Left cardiac atrium (tissue), 1 donor: ENCODE measurements around a stretch of chr17.

- PRO-cap, result no peak
These were observed 27.3 kb downstream of the TMEM235 start for GRCh38 chr17:78258592-78259179.

DNA sequence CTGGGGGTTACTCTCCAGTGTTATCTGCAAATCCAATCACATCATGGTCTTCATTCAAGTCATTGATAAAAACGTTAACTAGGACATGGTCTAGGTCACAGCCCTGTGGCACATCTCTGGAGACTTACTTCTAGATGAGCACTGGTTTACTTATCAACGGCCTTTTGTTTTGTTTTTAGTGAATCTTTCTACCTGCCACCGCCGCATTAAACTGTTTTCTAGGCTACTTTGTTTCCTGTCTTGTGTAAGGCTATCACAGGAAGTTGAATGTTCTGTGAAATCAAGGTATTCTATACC is 27.0 kb downstream of the SOCS3 start:
- PRO-cap, result no peak

DNA sequence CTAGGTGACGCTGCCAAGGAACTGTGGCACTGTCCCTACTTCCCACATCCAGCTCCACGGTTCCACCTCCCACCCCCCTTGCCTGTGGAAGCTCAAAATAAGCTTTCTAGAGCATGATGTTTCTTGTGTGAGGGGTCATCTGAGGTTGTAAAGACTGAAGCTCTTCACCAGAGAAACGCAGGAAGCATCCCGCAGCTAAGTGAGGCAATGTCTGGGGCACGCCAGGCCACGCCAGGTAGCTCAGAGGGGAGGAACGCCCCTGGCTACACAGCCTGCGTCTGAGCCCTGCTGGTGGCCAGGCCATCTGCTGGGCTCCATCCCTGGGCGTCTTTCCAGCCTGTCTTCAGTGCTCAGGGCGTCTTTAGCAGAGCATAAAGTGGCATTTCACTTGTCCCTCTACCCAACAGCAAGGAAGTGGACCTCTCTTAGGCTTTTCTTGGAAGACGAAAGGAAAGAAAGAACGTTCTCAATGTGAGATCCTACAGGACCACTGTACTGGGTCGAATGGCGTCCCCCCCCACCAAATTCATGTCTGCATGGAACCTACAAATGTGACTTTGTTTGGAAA is 15.2 kb downstream of the SOCS3 start:
- PRO-cap, result no peak

DNA sequence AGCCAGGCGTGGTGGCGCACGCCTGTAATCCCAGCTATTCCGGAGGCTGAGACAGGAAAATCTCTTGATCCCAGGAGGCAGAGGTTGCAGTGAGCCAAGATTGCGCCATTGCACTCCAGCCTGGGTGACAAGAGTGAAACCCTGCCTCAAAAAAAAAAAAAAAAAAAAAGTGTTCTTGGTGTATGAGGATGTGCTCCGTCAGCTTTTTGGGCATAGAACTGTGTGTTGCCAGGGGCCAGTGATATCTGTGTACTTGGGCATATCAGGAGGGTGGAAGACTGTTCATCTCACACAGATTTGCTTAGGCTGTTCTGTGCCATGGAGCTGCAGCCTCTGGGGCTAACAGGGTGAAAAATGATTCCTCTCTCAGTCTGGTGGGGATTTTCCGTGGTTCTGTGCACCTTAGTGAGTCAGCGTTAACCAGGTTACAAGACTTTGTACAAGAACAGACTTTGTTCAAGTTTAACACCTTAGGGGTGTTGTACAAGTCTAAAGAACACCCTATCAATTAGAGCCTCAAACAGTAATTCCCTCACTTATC is 1.2 kb upstream of the PGS1 start:
- PRO-cap, result no peak

GRCh38 chr17:78379484-78379727 is 957 bp downstream of the PGS1 start:
- PRO-cap, result no peak

DNA sequence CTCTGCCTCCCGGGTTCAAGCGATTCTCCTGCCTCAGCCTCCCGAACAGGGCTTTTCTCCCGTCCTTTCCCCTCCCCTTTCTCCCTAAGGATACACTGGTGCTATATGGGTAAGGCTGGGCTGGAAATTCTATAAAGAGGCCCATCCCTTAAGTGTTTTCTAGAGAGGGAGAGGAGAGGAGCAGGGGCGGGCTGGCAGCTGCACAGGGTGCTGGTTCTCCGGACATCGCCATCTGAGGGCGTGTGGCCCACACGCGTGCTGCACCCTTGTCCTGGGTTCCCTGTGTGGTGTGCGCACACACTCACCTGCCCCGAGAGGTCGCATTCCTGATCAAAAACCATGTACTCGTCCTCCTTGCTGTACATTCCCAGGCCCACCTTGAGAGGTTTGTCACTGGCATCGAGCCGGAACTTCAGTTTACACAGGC is 72.2 kb downstream of the DNAH17 start:
- PRO-cap, result no peak

- PRO-cap, result no peak
These were observed 54.5 kb upstream of the DNAH17 start for GRCh38 chr17:78631515-78632228.

DNA sequence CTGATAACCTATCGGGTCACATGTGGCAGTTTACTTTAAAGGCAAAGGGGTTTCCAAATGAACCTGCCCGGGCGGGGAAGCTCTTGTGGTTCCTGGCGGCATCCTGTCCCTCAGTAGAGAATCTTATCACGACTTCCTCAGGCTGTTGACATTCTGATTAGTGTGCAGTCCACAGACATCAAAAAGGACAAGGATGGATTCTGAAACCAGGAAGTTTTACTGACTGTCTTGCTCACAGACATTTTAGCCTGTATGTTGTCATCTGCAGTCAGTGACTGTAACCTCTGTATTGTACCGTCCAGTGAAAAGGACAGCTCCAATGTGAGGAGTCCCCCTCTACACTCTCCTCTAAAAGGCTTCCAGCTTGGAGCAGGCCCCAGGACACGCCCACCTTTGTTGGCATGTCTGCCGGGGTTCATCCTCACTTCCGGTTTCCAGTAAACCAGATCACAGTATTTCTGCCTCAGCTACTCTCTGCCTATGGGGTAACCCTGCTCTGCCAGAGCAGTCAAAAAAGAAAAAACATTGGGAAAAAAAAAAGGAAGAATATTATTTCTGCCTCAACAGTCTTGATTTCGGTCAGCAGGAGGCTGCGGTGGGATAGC is 88.9 kb upstream of the DNAH17 start:
- PRO-cap, result no peak

DNA sequence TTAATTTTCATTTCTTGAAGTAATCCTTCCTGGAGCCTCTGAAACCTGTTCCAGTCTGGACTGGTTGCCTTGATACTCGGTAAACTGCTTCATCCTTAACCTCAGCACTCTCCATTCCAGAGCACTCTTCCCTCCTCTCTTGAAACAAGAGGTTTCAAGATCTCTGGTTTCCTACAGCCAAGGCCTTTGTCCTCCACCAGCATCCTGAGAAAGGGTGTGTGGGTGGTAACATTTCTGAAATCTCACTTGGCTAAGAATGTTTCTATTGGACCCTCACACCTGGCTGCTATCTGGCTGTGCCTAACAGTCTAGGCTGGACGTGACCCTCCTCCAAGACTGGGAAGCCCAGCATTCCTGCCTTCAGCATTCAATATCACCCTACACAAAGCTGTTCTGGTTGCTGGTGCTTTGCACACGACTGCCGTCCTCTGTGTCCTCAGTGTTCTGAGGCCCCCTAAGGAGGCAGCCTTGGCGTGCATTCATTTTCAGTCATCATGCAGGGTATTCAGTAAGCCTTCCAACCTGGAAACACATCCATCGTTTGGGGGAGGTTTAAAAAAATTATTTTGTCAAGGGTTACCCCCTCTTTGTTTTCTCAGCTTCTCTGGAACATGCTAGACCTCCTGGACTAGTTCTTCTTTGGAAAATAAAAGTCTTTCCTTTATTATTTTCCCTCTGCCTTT is 99.6 kb downstream of the CYTH1 start:
- PRO-cap, result no peak

- PRO-cap, result no peak
These were observed 73.0 kb downstream of the CYTH1 start for GRCh38 chr17:78709075-78709496.

GRCh38 chr17:78724284-78724959 is 57.7 kb downstream of the CYTH1 start:
- PRO-cap, result no peak

- PRO-cap, result no peak
These were observed 41.6 kb downstream of the CYTH1 start for GRCh38 chr17:78740422-78740835.

DNA sequence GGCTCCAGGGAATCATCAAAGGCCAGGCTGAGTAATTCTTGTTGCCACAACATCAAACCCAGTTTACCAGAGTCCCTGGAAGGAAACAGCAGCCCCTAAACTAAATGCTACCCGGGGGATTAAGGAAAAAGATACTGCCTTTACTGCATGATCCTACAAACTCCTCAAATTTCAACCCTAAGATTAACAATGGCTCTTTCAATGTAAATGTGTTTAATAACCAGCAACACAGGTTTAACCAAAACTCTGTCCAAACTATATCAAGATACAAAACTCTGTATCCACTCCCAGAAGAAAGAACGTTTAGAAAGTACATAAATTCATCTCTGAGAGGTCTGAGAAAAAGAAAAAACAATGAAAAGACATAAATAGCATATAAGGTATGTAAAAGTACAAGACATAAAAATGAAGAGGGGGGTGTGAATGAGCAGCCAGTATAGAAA is 15.6 kb downstream of the CYTH1 start:
- PRO-cap, result no peak

DNA sequence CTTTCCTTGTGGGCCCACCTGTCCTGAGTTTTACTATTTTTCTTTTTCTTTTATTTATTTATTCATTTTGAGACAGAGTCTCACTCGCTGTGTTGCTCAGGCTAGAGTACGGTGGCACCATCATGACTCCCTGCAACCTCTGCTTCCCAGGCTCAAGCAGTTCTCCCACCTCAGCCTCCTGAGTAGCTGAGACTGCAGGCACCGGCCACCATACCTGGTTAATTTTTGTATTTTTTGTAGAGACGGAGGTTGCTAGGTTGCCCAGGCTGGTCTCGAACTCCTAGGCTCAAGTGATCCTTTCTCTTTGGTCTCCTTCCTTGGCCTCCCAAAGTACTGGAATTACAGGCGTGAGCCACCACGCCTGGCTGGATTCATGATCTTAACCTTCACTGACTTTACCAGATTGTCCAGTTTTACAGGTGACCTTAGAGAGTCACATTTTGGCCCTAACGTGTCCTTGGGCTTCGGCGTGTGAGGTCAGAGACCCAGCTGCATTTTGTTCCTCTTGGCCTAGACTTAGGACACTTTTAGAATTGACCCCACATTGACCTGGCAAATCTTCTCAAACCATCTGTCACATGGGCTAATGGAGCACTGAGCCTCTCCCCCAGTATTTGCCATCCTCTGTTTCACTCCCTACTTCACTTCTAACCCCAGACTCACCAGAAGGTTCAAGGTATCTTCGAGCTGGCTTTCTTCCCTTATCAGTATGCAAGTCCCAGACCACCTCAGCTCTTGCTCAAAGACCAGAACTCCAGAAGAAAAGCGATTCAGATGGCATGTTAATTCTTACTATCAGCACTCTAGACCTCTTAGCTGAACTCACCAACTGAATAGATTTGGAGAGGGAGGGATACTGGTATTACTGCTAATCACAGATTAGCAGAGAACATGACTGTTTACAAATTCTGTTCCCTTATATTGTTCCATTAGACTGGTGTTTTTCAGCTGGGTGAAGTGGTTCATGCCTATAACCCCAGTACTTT is 1.6 kb upstream of the CYTH1 start:
- PRO-cap, result no peak

DNA sequence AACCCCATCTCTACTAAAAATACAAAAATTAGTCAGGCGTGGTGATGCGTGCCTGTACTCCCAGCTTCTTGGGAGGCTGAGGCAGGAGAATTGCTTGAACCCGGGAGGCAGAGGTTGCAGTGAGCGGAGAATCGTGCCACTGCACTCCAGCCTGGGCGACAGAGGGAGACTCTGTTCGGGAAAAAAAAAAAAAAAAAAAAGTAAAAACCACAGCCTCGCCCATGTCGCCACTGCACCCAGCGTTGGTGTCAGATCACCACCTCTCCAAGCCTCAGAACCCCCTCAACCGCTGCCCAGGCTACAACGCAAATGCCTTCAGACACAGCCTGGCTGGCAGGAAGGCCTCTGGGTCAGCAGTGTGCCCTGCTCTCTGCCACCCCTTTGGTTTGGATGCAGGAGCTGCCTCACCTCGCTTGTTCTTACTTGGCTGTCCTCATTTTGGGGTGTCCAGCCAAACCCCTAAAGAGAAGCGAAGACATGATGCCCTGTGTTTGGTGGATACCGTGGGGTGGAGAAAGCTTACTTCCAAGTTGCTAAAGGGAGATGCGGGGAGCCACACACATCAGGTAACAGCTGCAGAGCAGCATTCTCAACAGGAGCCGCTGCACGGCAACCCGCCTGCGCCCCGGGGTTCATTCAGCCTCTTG is 12.9 kb upstream of the CYTH1 start:
- PRO-cap, result no peak

- PRO-cap, result no peak
These were observed 25.2 kb upstream of the CYTH1 start for GRCh38 chr17:78807115-78807787.

DNA sequence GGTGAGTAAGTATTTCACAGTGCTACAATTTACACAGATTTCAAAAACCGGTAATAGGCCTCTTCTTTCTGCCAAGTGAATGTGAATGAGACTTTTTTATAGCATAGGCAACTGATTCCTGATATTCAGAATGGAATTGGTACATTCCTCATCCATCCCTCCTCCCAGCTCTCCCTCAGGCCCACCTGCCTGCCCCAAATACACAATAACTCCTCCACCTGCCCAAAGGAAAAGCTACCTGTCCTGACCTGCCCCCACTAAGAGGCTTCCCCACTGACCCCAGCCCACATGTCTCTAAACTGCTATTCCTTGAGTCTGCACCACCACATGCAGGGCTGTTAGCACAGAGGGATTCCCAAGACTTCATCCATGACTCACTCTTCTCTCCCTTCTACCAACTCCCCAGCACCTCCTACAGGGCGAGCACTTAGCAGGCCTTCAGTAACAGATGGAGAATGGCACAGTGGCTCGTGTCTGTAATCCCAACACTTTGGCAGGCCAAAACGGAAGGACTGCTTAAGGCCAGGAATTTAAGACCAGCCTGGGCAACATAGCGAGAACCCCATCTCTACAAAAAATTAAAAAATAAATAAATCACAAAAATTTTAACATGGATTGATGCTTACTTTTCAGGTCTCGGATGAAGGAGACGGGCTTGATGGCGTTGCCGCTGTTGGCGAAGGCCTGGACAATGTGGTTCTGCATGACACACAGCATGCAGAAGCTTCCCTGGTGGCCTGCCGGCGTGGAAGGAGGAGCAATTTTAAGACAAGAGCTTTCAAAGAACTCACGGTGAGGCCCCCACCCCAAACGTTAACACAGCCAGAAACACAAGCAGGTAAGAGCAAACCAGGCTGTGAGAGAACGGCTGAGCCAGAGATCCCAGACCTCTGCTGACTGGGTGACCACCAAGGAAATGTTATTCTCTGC is 12.1 kb downstream of the USP36 start:
- PRO-cap, result no peak

DNA sequence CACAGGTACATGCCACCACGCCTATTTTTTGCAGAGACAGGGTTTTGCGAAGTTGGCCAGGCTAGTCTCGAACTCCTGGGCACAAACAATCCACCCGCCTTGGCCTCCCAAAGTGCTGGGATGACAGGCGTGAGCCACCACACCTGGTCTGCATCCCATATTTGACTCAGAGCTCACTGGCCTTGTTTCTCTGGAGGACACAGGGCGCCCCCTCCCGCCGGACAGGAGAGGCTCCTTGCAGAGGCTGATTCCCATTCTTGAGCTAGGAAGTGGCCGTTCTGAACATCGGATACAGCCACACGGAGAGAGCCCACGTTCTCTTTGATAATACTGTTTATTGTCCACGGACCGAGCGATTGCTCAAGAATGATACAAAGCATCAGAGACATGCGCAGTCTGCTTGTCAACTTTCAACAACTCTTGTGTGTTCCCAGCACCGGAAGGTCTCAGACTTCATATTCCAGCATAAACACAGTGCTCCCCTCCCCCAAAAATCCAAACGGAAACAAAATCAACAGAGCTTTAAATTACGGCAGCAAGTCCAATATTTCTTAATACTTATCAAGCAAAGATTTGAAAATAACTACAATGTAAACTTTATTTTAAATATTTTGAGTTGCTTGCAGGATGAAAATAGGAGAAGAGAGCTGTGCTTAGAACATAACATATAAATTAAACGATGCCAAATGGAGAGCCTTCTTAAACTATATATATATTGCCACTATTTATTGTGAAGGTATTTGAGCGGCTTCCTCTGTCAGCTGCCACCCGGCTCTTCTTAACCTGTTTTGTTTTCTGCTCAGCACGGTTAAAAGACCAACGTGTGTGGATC is 12.3 kb upstream of the USP36 start:
- PRO-cap, result no peak

DNA sequence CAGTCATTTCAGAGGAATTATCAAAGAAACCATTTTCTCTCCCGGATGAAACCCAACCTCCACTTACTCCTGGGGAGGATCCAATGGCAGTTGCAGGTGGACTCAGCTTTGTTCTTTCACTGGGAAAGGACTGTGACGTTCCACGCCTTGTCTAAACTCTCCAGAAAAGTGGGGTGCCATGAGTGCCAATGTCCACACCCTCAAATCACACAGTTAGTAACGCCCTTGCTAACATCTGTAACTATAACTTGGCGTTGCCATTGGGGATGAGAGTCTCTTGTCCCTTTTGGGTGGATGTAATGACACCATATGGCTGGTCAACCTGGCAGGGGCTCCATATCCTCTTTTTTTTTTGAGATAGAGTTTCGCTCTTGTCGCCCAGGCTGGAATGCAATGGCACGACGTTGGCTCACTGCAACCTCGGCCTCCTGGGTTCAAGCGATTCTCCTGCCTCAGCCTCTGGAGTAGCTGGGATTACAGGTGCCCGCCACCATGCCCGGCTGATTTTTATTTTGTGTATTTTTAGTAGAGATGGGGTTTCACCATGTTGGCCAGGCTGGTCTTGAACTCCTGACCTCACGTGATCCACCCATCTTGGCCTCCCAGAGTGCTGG is 21.3 kb downstream of the CEP295NL start:
- PRO-cap, result no peak

- PRO-cap, result no peak
These were observed 3.6 kb downstream of the CEP295NL start for GRCh38 chr17:78899228-78900050.